ENCODE results near the gene CTH.

- PRO-cap = no peak
Observed at GRCh38 chr1:70235463-70235752, 14.2 kb downstream of the SRSF11 start.

DNA sequence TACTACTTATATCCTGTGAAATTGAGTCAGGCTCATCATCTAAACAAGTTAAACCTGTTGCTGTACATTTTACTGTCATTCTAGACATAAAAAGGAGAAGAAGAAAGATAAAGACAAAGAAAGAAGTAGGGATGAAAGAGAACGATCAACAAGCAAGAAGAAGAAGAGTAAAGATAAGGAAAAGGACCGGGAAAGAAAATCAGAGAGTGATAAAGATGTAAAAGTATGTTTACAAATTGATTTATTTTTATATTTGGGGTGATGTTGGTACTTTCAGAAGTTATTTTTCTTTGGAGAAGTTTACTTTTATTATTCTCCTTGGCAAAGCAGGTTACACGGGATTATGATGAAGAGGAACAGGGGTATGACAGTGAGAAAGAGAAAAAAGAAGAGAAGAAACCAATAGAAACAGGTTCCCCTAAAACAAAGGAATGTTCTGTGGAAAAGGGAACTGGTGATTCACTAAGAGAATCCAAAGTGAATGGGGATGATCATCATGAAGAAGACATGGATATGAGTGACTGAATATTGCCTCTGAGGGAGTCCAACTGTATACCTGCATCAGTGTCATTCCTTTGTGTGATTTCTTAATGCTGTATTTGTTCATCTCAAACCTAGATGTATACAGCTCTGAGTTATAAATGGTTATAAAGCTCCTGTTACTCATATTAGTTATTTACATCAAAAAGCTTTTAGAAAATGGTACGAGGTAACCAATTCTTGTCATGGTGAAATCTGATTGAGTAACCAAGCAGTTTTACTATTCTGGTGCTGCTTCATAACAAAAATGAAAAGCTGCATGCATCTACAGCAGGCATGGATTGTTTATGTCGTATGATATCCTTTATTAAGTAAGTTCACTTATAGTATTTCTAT, 29.3 kb downstream of the SRSF11 start:
- PRO-cap = no peak

DNA sequence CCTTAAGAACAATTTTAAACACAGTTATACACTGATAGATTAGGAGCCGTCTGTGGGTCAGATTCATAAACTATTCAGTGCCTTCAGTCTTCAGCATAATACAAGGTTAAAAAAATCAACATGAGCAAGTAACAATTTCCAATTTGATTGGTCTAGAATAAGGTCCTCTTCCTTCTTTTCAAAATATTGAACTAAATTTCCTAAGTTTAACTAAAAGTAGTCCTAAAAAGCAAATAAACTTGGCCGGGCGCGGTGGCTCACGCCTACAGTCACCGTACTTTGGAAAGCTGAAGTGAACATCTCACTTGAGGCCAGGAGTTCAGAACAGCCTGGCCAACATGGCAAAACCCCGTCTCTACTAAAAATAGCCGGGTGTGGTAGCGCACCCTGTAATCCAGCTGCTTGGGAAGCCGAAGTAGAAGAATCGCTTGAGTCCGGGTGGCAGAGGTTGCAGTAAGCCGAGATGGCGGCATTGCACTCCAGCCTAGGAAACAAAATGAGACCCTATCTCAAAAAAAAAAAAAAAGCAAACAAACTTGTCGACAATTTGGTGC, 15.7 kb downstream of the ANKRD13C start:
- PRO-cap = no peak

DNA sequence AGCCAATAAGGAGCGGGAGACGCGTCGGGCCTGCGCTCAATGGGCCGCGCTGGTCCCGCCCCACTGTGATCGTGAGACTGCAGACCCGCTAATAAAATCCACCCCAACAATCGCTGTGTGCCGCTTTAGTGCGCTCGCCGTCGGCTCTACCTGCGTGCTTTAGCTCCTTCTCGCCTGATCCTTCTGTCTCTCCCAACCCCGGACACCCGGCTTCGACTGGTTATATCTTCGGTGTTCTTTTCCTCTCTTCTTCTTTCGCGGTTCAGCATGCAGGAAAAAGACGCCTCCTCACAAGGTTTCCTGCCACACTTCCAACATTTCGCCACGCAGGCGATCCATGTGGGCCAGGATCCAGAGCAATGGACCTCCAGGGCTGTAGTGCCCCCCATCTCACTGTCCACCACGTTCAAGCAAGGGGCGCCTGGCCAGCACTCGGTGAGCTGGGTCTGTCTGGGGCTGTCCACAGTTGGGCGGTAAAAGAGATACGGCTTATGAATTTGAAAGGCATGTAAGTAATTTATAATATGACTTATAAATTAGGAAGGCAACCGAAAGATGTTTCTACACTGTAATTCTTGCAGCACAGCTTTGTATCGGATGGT, at the start of gene CTH:
Gene CTH, plus strand, starts transcription at position 120 of the 602 bp plus-strand sequence.
- PRO-cap = bidirectional peak, plus-strand start at position 109 of the sequence, minus-strand start outside the sequence

DNA sequence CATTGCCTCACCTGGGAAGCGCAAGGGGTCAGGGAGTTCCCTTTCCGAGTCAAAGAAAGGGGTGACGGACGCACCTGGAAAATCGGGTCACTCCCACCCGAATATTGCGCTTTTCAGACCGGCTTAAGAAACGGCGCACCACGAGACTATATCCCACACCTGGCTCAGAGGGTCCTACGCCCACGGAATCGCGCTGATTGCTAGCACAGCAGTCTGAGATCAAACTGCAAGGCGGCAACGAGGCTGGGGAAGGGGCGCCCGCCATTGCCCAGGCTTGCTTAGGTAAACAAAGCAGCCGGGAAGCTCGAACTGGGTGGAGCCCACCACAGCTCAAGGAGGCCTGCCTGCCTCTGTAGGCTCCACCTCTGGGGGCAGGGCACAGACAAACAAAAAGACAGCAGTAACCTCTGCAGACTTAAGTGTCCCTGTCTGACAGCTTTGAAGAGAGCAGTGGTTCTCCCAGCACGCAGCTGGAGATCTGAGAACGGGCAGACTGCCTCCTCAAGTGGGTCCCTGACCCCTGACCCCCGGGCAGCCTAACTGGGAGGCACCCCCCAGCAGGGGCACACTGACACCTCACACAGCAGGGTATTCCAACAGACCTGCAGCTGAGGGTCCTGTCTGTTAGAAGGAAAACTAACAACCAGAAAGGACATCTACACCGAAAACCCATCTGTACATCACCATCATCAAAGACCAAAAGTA, 433.2 kb upstream of the ZRANB2 start:
- PRO-cap = no peak

DNA sequence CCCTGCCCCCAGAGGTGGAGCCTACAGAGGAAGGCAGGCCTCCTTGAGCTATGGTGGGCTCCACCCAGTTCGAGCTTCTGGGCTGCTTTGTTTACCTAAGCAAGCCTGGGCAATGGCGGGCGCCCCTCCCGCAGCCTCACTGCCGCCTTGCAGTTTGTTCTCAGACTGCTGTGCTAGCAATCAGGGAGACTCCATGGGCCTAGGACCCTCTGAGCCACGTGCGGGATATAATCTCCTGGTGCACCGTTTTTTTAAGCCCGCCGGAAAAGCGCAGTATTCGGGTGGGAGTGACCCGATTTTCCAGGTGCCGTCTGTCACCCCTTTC, 21.9 kb upstream of the LHX8 start:
- PRO-cap = no peak

GRCh38 chr1:75788279-75788761, 2.3 kb downstream of the RABGGTB start:
- PRO-cap = no peak

GRCh38 chr1:75928842-75929114, 3.4 kb downstream of the ASB17 start:
- PRO-cap = no peak

DNA sequence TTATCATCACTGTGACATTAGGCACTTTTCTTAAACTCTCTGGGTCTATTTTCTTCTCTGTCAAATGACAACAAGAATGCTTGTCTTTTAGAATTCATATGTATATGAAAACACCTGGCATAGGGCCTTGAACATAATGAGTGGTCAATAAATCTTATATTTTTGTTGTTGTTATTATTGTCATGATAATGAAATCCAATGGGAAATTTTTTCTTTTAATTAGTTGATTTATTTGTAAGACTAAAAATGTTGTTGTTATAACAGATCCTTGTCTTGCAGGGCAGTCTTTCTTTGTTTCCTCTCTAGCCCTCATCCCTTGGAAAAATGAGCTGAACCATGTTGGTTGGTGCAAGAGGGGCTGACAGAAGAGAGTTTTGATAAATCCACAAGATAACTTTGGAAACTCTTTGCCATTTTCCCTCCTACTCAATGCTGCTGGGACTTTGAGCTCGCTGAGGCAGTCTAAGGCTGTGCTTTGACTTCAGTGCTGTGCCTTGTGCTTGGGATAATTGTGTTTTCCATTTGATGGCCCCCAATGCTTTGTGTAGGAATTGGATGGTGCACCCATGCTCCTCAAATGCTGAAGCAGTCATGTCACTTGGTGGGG, 31.6 kb downstream of the ST6GALNAC3 start:
- PRO-cap = no peak

GRCh38 chr1:76190957-76192016, 116.7 kb downstream of the ST6GALNAC3 start:
- PRO-cap = no peak

- PRO-cap = no peak
Observed at GRCh38 chr1:76254200-76254376, 179.5 kb downstream of the ST6GALNAC3 start.

DNA sequence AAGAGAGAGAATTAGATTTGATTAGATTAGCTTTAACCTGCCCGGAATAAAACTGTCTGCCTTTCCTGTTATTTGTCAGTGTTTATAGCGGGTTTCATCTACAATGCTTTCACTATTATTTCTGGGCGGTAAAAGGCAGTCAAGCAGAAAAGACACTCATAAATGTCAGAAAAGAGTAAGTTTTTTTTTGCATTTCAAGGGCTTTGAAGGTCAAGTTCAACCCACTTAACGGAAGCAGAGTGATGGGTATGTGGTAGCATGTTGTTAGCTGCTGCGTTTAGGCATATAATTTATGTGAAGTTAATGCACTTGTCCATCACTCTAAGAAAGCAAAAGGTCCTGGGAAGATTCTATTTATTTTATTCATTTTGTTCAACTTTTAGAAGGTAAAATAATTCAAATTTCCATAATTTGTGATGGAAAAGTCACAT, 220.0 kb downstream of the ST6GALNAC3 start:
- PRO-cap = no peak

GRCh38 chr1:77308849-77309303, 27.1 kb downstream of the AK5 start:
- PRO-cap = no peak

DNA sequence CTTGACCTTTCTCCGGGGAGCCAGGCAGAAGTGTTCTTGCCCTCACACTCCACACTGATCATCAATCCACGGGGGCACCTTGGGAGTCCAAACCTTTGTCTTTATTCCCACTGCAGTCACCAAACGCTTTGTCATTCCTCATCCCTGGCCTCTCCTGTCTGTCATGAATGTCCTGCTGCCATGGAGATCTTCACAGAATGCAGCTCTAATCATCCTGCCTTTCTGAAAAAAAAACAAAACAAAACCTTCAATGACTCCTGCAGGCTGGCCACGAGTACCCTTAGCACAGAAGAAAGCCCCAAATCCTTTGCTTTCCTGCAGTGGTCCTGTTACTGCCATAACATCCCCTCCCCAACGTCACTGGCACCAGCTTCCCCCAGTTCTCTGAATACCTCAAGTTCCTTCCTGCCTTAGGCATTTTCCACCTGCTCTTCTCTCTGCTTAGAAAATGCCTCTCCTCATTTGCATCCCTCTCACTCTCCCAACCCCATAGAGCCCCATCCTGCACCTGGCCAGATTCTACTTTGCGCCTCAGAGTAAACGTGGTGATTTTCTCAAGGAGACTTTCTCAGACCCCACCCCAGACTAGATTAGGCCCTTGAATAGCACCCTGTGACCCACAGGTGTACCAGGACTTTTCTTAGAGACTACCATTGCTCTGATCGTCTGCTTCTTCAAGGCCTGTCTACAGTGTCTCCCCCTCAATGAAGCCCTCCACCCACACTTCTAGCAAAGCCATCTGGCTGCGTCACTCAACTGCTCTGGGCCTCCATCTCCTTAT, 131.2 kb downstream of the AK5 start:
- PRO-cap = no peak

DNA sequence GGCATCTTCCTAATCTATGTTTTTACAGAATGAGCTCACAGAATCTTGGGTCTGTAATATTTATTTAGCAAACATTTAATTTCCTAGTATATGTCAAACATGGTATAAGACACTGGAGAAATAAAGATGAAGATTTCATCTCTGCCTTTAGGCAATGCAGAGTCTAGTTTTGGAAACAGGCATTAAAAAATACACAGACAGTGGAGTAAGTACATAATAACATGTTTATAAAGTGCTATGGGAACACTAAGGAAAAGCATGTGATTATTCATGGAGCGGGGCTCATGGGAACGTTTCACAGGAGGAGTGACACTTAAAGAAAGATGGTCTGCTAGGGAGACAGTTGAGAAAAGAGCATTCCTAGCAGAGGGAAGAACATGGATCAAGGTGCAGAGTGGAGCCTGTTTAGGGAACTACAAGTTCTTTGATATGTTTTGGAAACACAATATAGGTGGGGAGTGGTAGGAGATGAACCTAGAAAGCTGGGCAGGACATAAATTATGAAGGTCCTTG, 52.9 kb downstream of the MIGA1 start:
- PRO-cap = no peak

- PRO-cap = no peak
Observed at GRCh38 chr1:77834543-77835420, 53.6 kb upstream of the NEXN start.

DNA sequence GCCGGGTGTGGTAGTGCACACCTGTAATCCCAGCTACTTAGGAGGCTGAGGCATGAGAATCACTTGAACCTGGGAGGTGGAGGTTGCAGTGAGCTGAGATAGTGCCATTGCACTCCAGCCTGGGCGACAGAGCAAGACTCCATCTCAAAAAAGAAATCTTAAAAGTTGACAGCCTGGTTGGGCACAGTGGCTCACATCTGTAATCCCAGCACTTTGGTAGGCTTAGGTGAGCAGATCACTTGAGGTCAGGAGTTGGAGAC, 7.2 kb downstream of the NEXN start:
- PRO-cap = no peak

DNA sequence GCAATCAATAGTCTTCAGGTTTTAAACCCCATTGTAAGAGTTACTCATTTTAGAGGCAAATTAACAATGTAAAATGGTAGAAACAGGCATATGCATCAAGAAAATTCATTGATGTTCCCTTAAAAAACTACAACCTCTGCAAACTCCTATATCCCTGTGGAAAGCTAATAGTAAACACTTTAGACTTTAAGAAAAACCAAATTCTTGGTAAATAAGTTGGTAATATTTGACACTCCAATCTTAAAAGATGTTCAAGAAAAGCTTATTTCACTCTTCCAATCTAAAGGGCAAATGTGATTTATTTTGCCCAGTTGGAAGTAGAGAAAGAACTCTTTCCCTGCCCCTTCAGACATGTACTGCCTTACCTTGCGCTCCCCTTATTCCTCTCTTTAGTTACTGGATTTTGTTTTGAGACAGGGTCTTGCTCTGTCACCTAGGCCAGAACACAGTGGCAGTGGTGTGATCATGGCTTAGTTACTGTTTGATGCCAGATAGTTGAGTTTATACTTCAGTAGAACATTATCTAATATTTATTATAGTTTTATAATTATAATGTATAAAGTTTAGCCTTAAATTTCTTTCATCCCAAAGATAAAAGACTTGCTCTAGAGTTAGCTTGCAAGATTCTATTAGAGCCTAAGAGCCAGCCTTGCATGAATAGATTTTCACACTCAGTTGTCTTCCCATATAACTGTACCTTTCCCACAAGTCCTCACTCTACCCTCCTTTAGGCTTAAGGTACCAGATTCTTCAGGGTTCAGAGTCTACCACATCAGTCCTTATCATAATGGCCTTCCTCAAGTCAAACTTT, 27.5 kb downstream of the FUBP1 start:
- PRO-cap = no peak

- PRO-cap = no peak
Observed at GRCh38 chr1:77964611-77965424, 14.1 kb downstream of the FUBP1 start.

DNA sequence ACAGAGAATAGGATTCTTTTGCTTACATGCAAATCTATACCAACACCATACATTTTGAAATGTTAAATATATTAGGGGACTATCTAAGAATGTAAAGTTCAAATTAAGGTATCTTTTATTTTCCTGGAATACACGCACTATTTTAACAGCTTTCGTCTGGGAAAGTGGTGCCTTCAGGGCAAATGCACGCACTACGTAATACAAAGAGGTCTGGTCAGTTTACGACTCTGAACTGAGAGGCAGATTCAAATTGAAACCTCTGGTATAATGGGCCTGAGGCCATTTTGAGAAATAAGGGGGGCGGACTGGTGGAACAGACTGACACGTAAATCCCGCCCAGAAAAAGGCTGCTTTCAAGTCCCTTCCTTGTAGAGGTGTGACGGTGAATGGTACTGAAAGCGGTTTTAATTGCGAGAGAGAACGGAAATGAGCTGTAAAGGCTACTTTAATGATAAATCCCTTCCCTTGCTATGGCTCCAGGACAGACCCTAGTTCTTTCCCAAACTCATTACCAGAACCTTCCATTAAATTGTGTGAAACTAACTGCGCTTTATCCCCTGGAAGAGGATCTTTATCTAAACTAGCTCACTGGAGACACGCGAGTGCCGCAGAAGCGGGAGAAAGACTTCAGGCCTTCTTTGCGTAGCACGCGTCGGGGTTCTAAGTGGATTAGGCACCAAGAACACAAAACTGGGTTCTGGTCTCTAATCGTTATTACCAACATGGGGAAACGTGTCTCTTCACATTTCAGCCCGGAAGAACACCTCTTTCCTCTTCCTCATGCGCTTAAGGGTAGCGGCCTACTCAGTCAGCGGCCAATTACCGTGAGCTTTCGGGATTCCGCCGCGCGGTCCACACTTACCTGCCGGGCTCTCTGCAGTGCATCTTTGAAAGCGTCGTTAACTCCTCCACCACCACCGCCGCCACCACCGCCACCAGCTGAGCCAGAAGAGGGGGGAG, 569 bp downstream of the FUBP1 start:
- PRO-cap = no peak